Cardiac muscle cell (in vitro differentiated cells and primary cell): ENCODE measurements around the gene ADAMTS17.

DNA sequence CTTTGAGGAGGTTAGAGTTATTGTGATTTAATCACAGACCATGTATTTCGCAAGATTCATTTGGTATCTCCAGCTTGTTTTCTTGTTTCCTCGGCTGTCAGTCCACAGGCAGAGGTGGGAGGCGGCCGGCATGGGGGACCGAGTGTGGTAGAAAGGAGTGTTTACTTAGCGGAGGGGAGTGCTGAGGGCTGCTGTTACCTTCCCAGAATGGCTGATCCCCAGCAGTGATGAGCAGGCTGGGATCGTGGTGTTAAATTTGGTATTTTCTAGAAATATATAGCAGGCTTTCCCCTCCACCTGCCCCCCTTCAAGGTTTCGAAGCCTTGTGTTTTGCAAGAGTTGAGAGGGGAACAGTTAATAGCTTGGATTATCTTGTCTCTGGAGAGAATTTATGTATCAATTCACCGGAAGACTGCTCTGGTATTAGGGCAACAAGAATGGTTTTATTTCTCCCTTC, 151.2 kb downstream of the IGF1R start:
- RAMPAGE, long total RNA, result no peak
- RRBS, result no CpG with 5 or more reads among the region's 9 CpGs

DNA sequence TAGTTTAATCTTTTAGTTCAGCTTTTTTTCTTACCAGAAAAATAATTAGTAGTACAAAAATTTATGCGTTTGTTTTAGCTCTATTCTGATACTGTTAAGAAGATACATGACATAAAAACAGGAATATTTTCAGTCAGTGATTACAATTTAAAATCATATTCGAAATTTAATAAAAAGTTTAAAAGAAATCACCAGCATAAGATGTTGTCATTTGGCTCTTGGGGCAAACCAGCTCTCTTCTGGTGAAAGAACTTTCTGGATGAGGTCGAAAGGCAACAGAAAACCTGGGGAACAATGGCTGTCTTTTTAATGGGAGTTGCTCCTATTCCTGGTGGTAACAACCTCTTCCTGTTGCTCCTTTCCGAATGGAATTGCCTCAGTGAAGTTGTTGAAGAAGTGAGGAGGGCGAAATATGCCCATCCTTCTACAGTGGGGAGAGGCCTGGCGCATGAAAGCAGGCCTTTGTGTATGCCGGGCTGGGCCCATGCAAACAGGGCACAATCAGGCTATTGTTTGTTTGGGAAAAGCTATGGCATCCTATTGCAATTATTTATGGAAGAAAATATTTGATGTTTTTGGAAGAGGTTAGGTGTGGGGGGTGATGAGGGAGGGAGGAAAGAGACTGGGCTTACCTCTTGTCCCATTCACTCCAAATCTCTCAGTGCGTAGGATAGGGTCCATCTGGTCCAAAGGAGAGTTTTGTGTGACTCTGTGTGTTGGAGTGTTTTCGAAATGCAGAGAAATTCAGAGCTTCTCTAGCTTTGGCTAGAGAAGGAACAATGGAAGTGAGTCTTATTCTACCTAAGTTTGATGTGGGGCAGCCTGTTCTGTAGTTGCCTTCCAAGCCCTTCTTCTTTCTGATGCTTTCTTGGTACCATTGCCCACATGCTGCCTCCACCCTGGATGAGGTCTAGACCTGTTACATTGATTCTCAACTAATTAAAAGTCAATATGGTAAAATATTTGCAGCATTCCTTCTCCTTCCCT, 166.9 kb downstream of the IGF1R start:
- RAMPAGE, long total RNA, result no peak
- RRBS, result no CpG with 5 or more reads among the region's 9 CpGs

DNA sequence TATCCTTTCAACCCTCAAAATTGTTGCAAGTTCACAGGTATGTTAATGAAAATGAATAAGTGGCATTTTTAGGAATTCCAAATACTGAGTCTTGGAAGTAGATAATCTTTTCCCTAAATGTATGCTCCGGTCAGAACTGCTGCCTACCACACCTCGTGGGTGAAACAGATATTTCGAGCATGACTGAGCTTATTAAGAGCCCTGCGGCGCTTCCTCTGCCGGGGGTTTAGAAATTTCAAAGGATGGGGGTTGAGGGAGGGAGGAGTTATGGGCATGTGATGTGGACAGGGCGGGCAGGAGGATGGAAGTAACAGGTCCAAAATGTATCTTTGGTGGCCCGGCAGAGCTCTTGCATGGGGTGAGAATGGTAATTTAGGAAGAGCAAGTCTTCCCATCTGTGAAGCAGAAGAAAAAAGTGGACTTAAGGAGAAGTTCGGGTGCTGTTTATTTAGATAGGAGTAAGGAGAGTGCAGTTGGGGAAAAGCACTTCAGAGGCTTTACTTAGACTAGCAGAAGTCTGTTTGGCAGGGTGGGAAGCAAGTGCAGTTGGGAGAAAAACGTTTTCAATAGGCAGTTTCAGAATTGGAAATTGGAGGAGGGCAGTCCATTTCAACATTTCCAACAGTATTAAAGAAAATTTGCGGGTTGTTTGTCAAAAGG, 133.6 kb downstream of the PGPEP1L start:
- RAMPAGE, long total RNA, result no peak
- RRBS, result 10% methylated on average over 6 of the region's 11 CpGs

DNA sequence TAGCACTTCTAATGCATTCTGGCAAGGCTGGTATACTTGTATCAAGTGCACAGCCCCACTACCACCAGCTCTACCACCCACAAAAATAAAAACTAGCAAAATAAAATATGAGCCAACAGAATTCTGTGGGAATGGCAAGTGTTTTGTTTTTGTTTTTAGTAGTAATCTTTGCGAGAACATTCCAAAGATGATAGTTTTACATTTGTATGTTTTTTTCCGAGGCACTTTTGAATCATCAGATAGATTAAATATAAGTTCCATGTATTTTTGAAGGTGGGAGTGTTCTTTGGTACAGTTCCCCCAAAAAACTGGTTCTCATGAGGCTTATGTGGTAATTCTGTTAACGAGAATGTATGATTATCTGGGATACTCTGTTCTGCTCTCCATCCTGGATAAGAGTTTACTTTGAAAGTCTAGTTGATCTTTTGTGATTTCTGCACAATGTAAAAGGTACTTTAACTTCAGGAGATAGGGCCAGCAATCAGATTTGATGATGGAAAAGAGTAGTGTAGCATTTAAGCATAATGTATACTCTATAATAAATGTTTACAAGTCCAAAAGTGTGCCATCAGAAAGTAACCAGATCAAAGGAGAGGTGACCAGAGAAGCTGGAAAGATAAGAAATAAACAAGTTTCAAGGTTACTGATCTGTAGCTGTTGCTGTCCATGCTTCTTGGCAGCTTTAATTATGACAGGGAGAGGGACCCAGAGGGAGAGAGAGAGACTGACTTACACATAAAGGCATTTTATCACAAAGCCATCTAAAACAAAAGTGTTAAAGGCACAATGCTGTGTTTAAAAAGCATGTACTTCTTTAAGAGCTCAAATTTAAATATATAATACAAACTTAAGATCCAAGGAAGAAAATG, 130.9 kb downstream of the PGPEP1L start:
- RAMPAGE, long total RNA, result no peak
- RRBS, result no CpG with 5 or more reads among the region's 3 CpGs

GRCh38 chr15:98951602-98951999, 56.0 kb downstream of the PGPEP1L start:
- RAMPAGE, long total RNA, result no peak
- RRBS, result no CpG with 5 or more reads among the region's 10 CpGs

GRCh38 chr15:98961872-98962881, 45.4 kb downstream of the PGPEP1L start:
- RAMPAGE, long total RNA, result no peak
- RRBS, result no CpG with 5 or more reads among the region's 23 CpGs

- RAMPAGE, long total RNA, result no peak
- RRBS, result 0% methylated on average over 4 of the region's 23 CpGs
These were observed 277 bp upstream of the SYNM start for GRCh38 chr15:99104660-99104945.

GRCh38 chr15:99115144-99115365, 10.2 kb downstream of the SYNM start:
- RAMPAGE, long total RNA, result no peak
- RRBS, result no CpG with 5 or more reads among the region's 3 CpGs

DNA sequence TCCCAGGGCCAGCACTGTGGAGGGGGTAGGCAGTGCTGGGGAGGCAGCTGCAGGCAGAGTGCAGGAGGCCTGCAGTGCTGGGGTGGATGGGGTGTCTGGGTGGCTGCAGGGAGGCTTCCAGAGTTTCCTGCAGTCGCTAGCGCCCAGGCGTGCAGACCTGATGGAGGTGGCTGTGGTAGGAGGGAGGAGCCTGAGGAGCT, 16.3 kb downstream of the SYNM start:
- RAMPAGE, long total RNA, result no peak
- RRBS, result no CpG with 5 or more reads among the region's 3 CpGs

DNA sequence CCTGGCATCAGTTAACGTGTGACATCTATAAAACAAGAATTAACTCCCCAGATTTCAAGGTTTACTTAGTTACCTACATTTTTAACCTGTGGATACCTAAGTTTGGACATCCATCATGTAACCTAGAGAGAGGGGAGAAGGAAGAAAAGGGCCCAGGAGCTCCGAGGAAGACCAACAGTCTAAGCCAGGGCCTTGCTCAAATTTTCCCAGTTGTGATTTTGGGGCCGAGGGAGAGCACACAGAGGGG, 22.8 kb downstream of the SYNM start:
- RAMPAGE, long total RNA, result no peak
- RRBS, result no CpG with 5 or more reads among the region's 3 CpGs

- RAMPAGE, long total RNA, result no peak
- RRBS, result no CpG with 5 or more reads among the region's 8 CpGs
These were observed 51.1 kb downstream of the SYNM start for GRCh38 chr15:99155911-99156387.

- RAMPAGE, long total RNA, result no peak
- RRBS, result no CpG with 5 or more reads among the region's 21 CpGs
These were observed 69.8 kb downstream of the SYNM start for GRCh38 chr15:99174210-99175553.

DNA sequence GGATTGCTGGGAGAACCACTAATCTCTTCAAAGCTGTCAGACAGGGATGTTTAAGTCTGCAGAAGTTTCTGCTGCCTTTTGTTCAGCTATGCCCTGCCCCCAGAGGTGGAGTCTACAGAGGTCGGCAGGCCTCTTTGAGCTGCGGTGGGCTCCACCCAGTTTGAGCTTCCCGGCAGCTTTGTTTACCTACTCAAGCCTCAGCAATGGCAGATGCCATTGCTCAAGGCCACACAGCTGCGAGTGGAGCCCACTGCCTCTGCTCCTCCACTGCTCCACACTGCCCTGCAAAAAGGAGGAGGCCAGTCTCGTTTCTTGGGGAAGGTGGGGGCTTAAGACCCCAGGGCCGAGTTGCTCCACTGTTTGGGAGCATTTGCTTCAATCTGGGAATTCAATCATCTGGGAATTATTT, 144.7 kb upstream of the MEF2A start:
- RAMPAGE, long total RNA, result no peak
- RRBS, result no CpG with 5 or more reads among the region's 6 CpGs

GRCh38 chr15:99452625-99453352, 113.0 kb upstream of the MEF2A start:
- RAMPAGE, long total RNA, result no peak
- RRBS, result 7% methylated on average over 7 of the region's 19 CpGs

GRCh38 chr15:99566259-99567293, 792 bp downstream of the MEF2A start:
- RAMPAGE, long total RNA, result start-site peak on the plus strand at chr15:99566452-99566593, 1,192 and 1,023 reads in 2 replicates
- RRBS, result 3% methylated on average over 19 of the region's 65 CpGs

DNA sequence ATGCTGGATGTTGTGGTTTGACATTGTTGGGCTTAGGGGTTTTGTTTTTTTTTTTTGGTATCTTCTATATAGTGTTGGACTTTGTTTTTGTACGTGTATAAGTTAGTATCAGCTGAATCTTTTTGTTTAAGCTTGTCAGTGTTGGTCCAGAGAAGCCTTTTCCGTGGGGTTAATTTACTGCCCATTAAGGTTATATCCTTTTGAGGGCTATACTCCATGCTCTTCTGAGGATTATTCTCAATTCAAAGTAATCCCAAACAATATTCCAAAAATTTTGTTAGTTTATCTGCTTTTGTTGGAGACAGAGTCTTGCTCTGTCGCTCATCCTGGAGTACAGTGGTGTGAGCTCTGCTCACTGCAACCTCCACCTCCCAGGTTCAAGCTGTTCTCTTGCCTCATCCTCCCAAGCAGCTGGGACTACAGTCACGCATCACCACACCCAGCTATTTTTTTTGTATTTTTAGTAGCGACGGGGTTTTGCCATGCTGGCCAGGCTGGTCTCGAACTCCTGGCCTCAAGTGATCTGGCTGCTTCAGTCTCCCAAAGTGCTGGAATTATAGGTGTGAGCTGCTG, 39.0 kb downstream of the MEF2A start:
- RAMPAGE, long total RNA, result no peak
- RRBS, result no CpG with 5 or more reads among the region's 7 CpGs

GRCh38 chr15:99633751-99634502, 68.1 kb downstream of the MEF2A start:
- RAMPAGE, long total RNA, result no peak
- RRBS, result no CpG with 5 or more reads among the region's 4 CpGs

- RAMPAGE, long total RNA, result no peak
- RRBS, result no CpG with 5 or more reads among the region's 4 CpGs
These were observed 12.4 kb downstream of the LYSMD4 start for GRCh38 chr15:99720885-99721239.

- RAMPAGE, long total RNA, result no peak
- RRBS, result no CpG with 5 or more reads among the region's 15 CpGs
These were observed 156.1 kb downstream of the ADAMTS17 start for GRCh38 chr15:100185629-100186166.

GRCh38 chr15:100341799-100342553, at the start of gene ADAMTS17:
TSS of gene ADAMTS17 (minus strand) at chr15:100341975.
- RAMPAGE, long total RNA, result no peak
- RRBS, result 3% methylated on average over 21 of the region's 52 CpGs